Bronchus fibroblast of lung (primary cell): Measurements from ENCODE around the genes EP300 and CYP2D6.

DNA sequence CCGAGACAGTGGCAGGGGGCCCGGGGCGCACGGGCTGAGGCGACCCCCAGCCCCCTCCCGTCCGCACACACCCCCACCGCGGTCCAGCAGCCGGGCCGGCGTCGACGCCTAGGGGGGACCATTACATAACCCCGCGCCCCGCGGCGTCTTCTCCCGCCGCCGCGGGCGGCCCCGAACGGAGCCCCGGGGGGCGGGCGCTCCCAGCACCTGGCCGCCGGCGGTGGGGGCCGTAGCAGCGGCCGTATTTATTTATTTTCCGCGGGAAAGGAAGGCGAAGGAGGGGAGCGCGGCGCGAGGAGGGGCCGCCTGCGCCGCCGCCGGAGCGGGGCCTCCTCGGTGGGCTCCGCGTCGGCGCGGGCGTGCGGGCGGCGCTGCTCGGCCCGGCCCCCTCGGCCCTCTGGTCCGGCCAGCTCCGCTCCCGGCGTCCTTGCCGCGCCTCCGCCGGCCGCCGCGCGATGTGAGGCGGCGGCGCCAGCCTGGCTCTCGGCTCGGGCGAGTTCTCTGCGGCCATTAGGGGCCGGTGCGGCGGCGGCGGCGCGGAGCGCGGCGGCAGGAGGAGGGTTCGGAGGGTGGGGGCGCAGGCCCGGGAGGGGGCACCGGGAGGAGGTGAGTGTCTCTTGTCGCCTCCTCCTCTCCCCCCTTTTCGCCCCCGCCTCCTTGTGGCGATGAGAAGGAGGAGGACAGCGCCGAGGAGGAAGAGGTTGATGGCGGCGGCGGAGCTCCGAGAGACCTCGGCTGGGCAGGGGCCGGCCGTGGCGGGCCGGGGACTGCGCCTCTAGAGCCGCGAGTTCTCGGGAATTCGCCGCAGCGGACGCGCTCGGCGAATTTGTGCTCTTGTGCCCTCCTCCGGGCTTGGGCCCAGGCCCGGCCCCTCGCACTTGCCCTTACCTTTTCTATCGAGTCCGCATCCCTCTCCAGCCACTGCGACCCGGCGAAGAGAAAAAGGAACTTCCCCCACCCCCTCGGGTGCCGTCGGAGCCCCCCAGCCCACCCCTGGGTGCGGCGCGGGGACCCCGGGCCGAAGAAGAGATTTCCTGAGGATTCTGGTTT lies at the start of gene EP300:
EP300 (plus strand) TSS at position 668 of the 1,050 bp plus-strand sequence.
- RAMPAGE, long total RNA = no peak

DNA sequence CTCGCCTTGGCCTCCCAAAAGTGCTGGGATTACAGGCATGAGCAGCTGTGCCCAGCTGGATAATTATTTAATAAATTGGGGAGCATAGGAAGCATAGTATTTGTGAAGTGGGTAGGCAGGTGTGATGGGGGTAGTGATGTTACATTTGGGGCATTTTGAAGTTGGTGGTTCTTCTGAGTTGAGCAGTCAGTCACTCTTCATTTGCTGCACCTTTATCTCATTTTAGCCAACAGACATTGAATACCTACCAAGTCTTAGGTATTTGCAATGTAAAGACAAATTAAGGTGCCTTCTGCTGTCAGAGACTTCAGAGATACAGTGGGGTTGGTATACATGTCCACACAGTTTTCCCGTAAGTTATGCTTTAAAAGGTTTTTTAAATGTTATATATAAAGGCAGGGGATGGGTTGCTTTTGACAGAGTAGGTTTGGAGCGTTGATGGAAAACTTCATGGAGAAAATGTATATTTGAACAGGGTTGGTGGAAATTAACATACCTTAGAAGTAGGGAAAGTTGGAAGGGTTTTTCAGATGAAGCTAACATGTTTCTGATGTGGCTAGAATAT lies 10.8 kb downstream of the EP300 start:
- RAMPAGE, long total RNA = no peak

GRCh38 chr22:41118730-41119038 lies 26.3 kb downstream of the EP300 start:
- RAMPAGE, long total RNA = no peak

DNA sequence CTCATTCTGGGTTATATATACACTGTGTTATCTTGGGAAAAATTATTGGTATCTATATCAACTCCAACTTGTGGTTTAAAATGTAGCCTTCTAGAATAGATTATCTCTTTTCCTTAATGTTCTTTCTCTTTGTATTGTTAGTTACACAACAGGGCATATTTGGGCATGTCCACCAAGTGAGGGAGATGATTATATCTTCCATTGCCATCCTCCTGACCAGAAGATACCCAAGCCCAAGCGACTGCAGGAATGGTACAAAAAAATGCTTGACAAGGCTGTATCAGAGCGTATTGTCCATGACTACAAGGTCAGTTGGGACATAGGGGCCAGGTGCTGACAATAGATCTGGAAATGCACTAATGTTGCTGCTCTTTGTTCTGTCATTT lies 34.9 kb upstream of the L3MBTL2 start:
- RAMPAGE, long total RNA = no peak

DNA sequence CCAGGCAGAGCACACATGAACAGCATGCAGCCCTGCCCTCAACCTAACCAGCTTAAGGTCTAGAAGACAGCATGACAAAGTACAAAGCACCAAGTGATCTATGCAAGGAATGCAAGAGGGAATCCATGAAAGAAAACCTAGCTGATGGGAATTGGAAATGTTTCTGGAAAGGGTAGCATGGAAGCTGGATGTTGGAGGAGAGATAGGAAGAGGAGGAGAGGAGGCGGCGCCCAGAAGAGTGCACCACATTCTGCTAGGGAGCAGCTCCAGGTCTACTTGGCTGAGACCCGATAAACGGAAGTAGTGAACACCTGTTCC lies 23.7 kb upstream of the L3MBTL2 start:
- RAMPAGE, long total RNA = no peak

GRCh38 chr22:41295330-41295564 lies 6.1 kb upstream of the ZC3H7B start:
- RAMPAGE, long total RNA = no peak

GRCh38 chr22:41394279-41394843 lies 12.6 kb downstream of the TEF start:
- RAMPAGE, long total RNA = no peak

DNA sequence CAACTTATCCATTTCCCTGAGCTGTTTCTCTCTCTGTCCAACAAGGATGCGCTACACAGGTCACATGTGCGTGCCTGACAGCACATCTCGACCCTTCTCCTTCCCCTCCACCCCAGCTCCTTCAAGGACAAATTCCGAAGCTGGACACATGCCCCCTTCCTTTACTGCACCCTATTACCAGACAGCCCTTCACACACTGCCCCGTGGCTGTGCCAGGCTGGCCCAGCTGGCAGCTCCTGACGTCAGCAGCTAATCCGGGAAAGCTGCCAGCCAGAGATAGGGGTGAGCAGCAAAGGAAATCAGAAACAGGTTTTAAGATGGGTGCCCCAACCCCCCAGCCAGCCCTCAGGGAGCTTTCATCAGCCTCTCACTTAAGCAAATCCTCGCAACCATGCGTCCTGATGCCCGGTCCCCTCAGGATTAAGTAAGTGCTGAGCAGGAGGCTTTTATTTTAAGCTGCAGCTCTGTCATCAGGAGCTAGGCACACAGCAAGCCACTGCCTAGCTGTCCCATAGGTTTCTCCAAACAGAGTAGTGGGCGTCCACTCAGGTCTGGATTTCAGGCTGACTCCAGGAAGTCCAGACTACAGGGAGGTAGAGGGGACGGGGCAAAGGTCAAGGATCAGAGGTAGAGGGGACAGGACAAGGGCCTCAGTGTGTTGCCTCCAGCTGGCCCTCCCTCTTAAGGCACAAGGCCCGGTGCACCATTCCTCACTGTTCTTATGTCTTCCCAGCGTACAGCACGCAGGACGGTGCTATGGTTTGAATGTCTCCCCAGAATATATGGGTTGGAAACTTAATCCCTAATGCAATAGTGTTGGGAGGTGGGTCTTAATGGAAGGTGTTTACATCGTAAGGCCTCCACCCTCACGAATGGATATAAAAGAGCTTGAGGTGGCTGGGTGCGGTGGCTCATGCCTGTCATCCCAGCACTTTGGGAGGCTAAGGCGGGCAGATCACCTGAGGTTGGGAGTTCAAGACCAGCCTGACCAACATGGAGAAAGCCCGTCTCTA lies 20.5 kb downstream of the TEF start:
- RAMPAGE, long total RNA = no peak

GRCh38 chr22:41403606-41404398 lies 22.1 kb downstream of the TEF start:
- RAMPAGE, long total RNA = no peak

GRCh38 chr22:41438758-41439260 lies 7.8 kb downstream of the TOB2 start:
- RAMPAGE, long total RNA = no peak

GRCh38 chr22:41447447-41448234 lies 1.0 kb upstream of the TOB2 start:
- RAMPAGE, long total RNA = no peak

DNA sequence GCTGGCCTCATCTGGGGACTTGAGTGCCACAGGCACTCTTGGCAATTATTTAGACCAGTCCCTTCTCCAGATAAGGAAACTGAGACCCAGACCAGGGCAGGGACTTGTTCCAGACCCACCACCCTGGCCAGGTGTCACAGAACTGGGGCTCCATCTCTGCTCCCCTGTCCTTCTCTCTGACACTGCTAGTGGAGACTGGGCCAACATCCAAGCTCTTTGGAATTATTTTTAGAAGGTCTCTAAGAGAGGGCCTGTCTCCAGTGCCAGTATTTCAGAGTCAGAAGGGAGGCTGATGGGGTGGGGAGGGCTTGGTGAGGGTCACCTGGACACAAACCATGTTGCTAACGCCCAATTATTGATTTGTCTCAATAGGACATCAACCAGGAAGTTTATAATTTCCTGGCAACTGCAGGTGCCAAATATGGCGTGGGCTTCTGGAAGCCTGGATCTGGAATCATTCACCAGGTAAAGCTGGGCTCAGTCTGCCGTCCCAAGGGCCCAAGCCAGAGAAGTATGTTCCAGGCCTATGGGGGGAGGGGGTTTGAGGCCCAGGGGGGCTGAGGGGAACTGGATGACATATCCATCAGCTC lies 32.7 kb downstream of the POLR3H start:
- RAMPAGE, long total RNA = no peak

DNA sequence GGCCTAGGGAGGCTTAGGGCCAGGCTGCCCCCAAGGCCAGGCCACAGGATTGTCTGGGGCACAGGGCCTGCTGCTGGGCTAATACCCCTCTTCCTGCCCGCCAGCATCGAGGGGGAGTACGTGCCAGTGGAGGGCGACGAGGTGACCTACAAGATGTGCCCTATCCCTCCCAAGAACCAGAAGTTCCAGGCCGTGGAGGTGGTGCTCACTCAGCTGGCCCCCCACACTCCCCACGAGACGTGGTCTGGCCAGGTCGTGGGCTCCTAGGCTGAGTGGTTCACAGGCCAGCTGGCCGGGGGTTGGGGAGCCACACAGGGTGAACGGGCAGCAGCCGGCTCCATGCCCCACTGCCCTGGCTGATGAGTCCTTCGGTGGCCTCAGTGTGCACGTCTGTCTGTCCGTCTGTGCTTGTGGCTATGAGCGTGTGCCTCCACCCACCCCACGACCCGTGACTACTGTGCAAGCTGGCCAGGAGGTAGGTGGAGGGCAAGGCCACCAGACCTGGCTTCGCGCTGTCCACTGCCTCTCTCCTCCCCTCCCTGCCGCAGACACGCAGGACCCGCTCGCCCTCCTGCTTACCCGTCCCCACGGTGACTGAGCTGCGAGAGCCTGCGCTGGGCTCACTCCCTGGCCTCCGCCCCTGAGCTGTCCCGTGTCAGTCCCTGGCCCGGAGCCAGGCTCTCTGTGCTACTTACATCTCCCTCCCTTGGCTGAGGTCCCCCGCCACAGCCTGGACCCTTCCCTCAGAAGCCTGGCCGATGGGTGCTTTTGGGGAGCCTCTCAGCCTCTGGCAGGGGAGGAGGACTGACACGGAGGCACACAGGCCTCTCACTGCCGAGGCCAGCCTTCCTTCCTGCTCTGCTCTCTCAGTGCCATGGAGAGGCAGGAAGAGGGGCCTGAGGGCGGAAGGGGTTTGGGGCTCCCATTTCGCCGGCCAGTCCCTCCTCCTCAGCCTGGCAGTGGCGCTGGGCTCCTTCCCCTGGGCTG lies 14.1 kb downstream of the CSDC2 start:
- RAMPAGE, long total RNA = no peak

DNA sequence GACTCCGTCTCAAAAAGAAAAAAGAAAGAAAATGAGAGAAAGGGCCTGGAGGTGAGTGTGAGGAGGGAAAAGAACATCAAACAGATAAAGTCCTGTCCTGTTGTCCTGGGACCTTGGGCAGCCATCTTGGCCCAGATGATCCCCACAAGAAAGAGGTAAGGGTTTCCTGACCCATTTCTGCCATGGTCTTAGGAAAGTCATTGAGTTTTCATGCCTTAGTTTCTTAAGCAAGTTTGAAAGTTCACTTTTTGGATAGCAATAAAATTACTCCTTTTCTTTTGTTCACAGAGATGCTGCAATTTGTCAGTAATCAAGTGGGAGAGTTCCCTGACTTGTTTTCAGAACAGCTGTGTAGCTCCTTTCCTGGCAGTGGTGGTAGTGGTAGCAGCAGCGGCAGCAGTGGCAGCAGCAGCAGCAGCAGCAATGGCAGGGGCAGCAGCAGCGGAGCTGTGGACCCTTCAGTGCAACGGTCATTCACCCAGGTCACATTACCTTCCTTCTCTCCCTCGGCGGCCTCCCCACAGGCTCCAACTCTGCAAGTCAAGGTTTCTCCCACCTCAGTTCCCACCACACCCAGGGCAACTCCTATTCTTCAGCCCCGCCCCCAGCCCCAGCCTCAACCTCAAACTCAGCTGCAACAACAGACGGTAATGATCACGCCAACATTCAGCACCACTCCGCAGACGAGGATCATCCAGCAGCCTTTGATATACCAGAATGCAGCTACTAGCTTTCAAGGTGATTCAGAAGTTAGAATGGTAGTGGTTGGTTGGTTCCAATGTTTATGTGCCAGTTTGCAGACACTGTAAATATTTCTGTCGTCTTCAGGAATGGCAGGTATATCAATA lies 33.9 kb downstream of the SREBF2 start:
- RAMPAGE, long total RNA = no peak

GRCh38 chr22:41870821-41871352 lies 38.0 kb downstream of the SREBF2 start:
- RAMPAGE, long total RNA = no peak

DNA sequence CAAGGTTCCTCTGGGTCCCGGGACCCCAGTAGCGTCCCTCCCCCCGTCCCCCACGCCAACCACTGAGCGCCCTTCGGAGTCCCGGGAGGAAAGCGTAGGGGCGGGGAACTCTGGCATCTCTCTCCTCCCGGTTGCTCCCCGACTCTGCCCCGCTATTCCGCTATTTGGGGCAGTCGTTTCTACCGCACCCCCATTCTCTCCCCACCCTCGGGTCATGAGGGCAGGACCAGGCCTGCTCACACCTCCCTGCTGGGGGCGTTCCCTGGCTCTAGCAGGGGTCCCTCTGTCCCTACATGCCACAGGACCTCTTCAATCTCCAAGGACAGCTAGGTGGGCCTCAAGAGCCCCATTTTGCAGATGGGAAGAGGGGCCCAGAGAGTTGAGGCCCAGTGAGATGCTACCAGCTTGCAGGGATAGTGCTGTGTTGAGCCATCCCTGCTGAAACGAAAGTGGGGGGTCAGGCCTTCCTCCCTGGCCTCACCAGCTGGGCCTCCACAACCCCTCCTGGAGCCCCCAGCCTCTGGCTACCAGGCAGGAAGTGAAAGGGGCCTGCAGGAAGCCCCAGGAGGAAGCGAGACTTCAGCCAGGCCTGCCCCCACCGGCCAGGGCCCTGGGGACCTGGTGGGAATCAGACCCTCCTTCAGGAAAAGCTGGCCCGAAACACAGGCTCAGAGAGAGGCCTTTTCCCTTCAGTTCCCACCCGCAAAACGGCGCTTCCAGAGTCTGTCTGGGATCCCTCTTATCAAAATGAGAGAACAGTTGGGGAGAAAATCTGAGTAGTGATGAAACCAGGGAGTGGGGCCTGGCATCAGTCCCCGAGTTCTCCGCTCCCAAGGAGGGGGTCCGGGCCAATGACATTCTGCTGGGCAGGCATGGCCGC lies 5.6 kb upstream of the SHISA8 start:
- RAMPAGE, long total RNA = no peak

GRCh38 chr22:42067417-42067916 lies 3.1 kb downstream of the NAGA start:
- RAMPAGE, long total RNA = no peak

- RAMPAGE, long total RNA = no peak
Observed at GRCh38 chr22:42071107-42071443, 463 bp upstream of the NAGA start.

- RAMPAGE, long total RNA = no peak
Observed at GRCh38 chr22:42080328-42080843, 886 bp downstream of the SMDT1 start.

GRCh38 chr22:42130593-42131323 lies at the start of gene CYP2D6:
CYP2D6 (minus strand) TSS chr22:42130810.
- RAMPAGE, long total RNA = no peak